GM19240 (cell line): ENCODE measurements around the gene LNX1.

- RRBS: no CpG with 5 or more reads among the region's 17 CpGs
Measured at GRCh38 chr4:53496027-53496447, 95.2 kb downstream of the LNX1 start.

DNA sequence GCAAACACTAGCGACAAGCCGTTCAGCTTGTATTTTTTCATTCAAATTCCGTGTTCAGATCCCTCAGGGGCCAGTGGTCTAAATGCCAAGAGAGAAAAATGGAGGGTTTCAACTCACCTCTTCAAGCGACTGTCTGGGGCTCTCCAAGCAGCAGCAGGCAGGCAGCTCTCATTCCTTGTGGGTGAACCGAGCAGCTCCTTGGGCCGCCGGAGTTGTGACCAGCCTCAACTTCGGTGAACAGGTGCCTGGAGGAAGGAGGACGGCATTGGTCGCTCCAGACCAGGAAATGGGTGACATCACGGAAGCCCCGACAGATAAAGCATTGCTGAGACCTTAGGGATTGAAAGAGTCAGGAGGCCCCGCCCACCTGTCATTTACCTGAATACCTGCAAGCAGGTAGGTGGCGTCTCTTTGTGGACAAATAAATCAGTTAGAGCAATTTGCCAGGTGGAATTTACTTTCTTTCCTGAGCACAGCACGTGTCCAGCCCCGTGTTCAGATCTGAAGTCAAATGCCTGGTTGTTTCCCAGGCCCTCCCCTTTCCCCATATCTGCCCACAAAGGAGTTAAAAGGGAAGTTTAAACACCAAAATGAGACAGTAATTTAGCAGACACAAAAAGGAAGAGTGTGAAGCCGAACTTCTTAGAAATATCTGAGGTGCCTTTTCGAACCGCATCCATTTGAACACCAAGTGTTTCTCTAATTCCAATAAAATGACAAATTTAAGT is at the start of gene LNX1:
TSS of gene LNX1 (minus strand) at position 216 of the 728 bp plus-strand sequence.
- RRBS: no CpG with 5 or more reads among the region's 19 CpGs

DNA sequence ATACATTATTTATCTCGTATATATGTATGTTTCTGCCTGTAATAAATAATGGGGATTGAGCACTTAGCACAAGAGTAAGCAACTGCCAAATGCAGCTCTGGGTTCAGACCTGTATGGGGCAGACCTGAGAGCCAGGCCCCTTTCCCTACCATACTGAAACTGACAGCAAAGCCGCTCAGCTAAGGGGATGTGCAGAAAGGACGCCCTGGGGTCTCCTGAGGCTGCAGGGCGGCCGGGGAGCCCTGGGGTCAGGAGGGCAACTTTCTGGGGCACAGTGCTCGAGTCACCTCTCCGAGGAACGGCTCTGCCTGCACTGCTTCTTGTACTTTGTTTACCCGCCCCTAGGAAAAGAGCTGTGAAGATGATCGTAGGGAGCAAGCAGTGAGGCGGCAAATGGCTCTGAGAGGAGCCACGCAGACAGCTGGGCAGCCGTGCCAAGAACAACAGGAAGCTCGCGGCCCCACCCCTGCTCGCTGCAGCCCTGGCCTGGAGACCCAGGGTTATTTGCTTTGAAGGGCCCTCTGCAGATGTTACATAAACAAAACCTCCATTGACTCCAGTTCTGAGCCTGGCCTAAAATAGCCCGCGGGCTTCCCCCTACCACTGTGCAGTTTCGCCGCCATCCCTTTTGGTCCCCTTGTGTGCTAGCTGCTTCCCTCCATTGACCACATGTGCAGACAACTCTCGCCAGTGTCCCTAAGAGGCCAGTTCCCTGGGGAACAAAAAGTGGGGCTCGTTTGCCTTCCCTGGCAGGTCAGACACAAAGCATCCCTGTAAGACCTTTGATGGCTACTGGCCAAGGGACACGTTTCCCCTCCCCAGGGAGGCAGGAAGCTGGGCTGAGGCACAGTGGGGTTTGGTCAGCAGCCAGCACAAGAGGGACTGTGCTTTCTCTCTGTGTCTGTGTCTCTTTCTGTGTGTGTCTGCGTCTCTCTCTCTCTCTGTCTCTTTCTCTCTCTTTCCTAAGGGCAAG is 111.3 kb upstream of the LNX1 start:
- RRBS: no CpG with 5 or more reads among the region's 24 CpGs

DNA sequence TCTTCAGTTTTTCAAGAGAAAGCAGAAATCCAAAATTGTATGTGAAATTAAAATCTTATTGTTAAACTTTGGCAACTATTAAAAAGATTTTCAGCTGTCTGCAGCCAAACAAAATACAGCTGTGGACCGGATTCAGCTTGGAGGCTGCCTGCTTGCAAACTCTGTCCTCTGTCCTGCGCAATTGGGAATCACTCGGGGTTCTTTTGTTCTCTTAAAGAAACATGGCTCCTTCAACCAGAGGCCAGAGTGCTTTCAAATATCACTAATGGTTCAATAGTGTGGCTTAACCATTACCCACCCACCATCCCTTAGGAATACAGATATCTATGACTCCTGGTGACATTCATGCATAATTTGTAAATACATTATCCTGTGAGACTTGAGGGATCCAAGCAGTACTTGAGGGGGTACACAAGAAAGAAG is 201.2 kb downstream of the CHIC2 start:
- RRBS: no CpG with 5 or more reads among the region's 3 CpGs

GRCh38 chr4:53987675-53988542 is 76.5 kb downstream of the CHIC2 start:
- RRBS: no CpG with 5 or more reads among the region's 1 CpG

- RRBS: no CpG with 5 or more reads among the region's 2 CpGs
Measured at GRCh38 chr4:54065030-54065201, 511 bp upstream of the CHIC2 start.

- RRBS: no CpG with 5 or more reads among the region's 6 CpGs
Measured at GRCh38 chr4:54224981-54225607, 4.0 kb upstream of the PDGFRA start.

GRCh38 chr4:54225842-54226439 is 3.2 kb upstream of the PDGFRA start:
- RRBS: no CpG with 5 or more reads among the region's 27 CpGs

DNA sequence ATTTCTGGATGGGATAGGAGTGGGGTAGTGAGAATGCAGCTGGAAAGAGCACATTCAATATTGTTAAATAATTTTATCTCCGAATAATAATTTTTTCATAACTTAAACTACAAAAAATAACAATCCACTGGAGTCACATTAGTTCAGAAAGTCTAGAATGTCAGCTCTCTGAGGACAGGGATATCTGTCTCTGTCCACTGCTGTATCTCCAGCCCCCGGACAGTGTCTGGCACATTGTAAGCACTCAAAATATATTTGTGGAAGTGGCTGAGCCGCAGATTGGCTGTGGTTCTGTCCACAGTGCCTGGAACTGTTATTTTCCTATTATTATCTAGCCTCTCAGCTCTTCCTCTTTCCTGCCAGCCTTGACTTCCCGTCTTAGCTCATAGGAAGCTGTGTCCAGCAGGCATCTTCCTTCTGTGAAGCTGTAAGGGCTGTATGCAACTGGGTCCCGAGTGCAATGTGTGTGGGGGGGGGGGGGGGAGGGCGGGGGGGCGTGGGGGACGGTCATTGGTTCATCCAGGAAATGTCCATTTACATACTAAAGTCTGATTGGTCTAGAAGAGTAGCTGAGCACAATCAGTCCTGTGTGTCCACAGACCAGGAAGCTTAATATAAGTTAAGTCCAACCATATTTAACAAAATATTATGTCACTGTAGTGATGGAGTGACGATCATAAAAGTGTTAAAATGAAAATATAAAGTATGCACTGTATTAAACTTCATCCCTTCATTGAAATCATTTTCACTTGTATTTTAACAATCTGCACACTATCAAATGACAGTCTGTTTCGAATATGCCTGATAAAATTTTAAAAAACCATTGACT is 210.7 kb downstream of the PDGFRA start:
- RRBS: no CpG with 5 or more reads among the region's 10 CpGs

- RRBS: 3% methylated on average over 28 of the region's 92 CpGs
Measured at GRCh38 chr4:54658236-54659285, 804 bp downstream of the KIT start.

DNA sequence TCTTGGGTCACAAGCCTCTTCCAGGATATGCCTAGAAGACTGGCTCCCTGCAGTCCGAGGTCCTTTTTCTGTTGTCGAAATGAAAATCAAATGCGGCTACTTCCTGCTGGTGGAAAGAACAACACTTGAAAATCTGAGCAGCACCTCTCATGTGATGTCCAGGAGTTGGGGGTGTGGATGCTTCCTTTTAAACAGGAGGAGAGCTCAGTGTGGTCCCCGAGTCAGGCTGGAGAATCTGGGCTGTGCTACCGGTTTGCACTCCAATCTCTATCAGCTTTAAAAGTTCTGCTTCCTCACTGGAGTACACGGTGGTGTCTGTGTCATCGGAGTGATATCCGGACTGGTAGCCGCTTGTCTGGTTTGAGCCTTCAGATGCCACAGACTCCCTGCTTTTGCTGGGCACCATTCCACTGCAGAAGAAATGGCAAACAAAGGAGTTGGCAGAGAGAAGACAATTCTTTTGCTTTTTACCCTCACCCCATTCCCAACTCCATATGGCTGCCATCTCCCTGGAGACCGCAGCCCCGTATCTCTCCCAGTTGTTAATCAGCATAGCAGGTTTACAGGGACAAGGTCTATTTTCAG is 45.5 kb downstream of the KDR start:
- RRBS: 71% methylated on average over 4 of the region's 11 CpGs

DNA sequence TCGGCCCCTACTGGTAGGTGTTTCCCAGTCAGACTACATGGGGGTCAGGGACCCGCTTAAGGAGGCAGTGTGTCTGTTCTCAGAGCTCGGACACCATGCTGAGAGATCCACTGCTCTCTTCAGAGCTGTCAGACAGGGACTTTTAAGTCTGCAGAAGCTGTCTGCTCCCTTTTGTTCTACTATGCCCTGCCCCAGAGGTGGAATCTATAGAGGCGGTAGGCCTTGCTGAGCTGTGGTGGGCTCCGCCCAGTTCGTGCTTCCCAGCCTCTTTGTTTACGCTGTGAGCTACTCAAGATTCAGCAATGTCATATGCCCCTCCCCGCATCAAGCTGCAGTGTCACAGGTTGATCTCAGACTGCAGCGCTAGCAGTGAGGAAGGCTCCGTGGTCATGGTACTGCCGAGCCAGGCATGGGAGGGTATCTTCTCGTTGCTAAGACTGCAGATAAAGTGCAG is 44.2 kb upstream of the KDR start:
- RRBS: no CpG with 5 or more reads among the region's 12 CpGs

- RRBS: no CpG with 5 or more reads among the region's 9 CpGs
Measured at GRCh38 chr4:55547362-55547662, 603 bp upstream of the CLOCK start.

DNA sequence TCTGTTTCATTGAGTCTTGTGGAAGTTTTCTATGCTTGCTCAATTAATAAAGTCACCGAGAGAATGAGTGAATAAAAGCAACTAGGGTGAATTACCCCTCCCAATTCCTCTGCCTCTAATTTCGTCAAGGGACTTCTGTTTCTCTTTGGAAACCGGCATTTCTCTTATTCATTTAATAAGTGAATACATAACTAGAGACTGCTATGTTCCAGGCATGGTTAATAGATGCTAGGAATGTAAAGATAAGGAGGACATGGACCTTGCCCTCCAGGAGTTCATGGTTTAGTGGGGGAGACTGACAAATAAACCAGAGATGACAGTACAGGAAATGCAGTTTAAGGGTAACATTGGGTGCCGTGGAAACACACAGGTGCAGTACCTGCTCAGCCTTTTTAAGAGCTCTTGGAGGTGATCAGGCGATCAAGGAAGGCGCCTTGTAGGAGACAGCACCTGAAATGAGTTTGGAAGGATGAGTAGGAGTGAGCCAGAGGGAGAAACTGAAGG is 145.9 kb downstream of the AASDH start:
- RRBS: no CpG with 5 or more reads among the region's 6 CpGs

GRCh38 chr4:56313978-56314562 is 73.2 kb downstream of the AASDH start:
- RRBS: no CpG with 5 or more reads among the region's 40 CpGs

DNA sequence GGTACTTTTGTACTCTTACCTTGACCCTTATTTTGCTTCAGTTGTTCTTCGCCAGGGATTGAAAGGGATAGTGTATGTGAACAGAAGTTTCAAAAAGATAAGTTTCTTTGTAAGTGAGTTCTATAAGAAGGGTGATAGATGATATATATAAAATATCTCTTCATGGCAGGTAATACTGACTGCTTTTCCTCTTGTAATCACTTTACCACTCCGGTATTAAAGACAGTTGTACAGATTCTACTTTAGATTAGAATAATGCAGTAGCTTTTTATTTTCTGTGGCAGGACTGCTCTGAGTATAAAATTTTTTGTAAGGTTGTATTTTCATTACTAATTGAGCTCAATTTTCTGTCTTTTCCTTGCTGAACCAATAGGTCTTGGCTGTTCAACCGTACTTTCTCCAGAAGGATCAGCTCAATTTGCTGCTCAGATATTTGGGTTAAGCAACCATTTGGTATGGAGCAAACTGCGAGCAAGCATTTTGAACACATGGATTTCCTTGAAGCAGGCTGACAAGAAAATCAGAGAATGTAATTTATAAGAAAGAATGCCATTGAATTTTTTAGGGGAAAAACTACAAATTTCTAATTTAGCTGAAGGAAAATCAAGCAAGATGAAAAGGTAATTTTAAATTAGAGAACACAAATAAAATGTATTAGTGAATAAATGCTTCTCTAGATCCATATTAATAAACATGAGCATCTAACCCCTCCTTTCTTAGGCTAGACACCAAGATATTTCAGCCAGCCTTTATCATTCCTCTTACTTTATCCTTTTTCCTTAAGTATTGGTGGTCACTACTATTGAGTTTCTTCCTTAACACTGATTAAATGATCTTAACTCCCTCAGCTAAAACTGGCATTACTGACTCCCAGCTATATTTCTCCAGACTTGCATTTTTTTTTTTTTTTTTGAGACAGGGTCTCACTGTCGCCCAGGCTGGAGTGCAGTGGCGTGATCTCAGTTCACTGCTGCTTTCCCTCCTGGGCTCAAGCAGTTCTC is 8.1 kb upstream of the SRP72 start:
- RRBS: no CpG with 5 or more reads among the region's 6 CpGs

DNA sequence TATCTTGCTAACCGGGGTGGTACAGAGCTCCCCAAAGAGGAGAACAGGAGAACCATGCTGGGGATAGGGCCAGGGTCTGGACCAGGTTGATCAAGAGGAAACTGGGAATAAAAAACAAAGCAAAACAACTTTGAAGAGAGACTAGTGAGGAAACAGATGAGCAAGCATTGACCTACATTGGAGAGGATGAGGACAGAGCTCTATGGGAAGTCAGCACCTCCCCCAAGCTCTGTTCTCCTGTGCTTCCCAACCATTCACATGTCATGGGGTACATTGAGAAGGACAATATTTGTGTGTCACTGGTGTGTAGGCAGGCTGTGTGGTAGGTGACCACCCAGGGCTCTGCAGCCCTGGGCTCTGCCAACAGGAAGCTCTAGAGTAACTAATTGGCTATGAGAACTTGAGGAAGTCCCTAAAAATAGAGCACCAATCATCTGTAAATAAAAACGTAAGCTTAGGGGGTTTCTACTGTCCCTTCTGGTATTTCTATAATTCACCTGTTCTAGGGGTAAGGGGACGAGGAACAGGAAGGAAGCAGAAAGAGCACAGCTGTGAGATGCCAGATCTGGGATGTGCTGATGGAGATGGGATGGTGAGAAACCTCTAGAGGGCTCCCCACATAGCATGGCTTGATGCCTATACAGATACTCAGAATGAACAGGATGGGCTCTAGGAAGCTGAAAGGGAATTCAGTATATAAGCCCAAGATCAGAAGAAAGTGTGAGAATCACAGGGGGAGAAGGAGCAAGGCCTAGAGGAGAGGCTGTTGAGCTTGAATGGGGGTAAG is 31.1 kb downstream of the HOPX start:
- RRBS: no CpG with 5 or more reads among the region's 3 CpGs

DNA sequence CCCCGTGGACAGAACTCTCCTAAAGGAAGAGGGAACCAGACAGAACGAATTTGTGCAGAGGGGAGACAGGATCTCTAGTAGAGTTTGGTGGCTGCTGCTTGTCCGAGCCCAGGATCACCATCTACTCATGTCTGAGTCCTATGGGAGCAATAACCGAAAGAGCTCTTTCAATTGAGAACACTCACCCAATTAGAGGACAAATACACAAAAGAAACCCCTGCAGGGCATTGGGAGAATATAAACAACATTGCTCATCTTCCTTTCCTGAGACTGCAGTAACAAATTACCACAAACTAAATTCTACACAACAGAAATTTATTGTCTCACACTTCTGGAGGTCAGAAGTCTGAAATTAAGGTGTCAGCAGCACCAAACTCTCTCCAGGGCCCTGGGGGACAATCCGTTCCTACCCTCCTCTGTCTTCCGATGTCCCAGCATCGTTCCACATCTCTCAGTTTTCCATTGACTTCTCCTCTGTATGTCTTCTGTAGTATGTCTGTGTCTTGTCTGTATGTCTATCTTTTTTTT is 65.5 kb downstream of the SPINK2 start:
- RRBS: no CpG with 5 or more reads among the region's 7 CpGs

GRCh38 chr4:56871459-56872082 is 36.1 kb upstream of the REST start:
- RRBS: no CpG with 5 or more reads among the region's 10 CpGs